Duodenum (tissue), 1 donor: ENCODE measurements around a stretch of chr3.

DNA sequence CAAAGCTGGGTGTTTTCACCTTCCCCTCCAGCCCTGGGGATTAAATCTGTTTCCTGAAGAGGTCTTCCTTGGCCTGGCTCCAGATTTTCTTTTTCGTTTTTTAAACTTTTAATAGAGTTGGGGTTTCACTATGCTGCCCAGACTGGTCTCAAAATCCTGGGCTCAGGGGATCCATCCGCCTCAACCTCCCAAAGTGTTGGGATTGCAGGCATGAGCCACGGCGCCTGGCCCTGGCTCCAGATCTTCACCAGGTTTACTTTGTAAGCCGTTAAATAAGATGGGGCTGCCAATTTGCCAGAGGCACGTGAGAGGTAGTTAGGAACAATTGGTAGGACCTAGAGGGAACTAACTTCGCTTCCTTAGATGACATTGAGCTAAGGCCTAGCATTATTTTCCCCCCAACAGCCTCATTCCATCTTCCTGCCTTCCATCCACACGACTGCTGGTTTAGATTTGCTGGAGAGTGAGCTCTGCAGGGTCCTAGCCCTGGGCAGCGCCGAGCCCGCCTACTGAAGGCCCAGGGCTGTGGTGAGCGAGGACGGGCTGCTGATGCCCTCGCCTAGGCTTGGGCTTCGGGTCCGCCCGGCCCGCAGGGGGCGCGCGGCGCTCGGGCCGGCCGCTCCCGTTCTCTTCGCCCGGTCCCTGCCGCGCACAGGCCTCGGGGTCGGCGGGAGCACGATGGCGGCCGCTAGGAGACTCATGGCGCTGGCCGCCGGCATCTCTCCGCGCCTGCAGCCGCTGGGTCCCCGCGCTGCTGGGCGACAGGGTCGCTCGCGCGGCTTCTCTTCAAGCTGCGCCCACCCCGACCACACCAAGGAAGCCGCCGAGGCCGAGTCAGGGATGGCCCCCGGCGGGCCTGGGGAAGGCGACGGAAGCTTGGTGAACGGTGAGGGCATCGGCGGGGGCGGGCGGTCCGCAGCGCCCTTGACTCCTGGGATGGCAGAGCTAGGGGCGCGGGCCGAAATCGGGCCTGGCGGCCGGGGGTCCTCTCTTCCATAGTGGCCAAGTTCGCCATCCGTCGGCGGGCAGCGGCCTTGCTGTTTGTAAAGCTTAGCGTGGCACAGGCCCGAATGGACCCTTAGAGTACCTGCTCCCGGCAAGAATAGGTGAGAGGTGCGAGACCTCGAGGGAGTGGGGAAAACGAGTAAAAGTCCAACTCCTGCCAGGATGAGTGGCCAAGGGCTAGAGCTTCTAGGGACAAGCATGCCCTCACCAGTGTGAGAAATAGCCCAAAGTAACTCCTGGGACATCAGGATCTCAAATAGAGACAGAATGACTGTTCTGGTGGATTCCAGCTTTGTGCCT lies 21.9 kb downstream of the DHX30 start:
- PRO-cap, result unidirectional peak, plus-strand start at position 654 of the sequence

- PRO-cap, result no peak
These were observed 105.6 kb downstream of the MAP4 start for GRCh38 chr3:47910524-47911122.

- PRO-cap, result no peak
These were observed 20.2 kb downstream of the MAP4 start for GRCh38 chr3:47996001-47996458.

- PRO-cap, result no peak
These were observed 17.8 kb upstream of the MAP4 start for GRCh38 chr3:48034065-48034461.

DNA sequence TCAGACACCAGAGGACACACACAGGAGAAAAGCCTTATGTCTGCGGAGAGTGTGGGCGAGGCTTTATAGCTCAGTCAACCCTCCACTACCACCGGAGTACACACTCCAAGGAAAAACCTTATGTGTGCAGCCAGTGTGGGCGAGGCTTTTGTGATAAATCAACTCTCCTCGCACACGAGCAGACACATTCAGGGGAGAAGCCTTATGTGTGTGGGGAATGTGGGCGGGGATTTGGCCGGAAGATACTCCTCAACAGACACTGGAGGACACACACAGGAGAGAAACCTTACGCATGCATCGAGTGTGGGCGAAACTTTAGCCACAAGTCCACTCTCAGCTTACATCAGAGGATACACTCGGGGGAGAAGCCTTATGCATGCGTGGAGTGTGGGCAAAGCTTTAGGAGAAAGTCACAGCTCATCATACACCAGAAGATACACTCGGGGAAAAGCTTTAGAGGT lies 28.4 kb downstream of the ZNF589 start:
- PRO-cap, result no peak

DNA sequence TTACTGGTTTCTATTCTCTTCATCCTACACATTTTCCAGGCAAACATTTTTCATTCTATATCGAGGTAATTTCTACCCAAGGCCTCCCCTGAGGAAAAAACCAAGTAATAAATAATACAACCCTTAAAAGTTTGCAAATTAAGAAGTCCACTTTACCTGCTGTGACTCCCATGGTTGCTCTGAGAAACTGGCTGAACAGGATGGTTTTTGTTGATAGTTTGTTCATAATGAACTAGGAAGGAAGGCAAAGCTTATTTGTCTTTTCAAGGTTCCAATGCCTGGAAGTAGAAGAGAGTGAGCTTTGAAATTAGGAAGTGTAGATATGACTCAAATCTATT lies 4.5 kb downstream of the SPINK8 start:
- PRO-cap, result no peak

DNA sequence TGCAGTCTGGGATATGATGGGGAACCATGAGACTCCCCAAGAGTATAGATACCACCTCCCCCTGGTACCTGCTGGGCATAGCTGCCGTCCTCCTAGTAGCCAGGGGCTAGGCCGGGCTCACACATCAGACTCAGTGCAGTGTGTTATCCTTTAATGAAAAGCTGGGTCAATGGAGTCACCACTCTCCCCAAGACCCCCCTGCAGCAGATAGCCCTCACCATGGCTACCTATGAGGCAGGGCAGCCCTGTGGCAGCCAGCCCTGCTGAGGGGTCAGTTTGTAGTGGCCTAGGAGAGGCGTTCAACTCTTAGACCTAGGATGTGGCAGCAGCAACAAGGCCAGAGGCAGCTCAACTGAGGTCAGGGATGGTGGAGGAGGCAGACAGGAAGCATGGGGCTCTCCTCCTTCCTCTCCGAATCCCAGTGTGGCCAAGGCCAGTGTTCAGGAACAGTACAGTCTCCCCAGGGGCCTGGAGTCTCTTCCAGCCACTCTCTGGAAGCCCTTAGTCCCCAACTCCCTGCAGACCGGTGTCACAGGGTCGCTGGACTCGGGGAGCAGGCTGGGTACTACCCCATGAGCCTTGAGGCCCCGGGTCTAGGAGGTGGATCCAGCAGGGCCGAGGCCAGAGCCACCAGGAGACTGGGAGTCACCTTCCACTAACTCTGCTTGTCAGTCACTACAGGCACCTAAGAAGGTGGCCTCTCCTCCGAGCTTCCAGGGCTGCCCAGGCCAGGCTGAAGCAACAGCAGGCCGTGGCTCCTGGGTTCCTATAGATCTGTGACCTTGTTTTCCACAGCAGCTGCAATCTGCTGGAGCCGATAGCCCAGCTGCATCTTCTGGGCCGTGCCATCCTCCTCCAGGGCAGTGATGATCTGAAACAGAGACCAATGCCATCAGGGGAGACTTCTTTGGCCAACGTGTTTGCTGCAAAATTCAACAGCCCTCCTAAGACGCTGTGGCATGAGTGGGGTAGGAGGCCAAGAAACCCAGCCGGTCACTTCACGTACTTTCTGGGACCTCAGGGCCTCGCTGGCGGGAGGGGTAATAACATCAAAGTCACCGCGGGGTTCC lies 25.8 kb downstream of the PLXNB1 start:
- PRO-cap, result no peak

- PRO-cap, result no peak
These were observed 4.6 kb upstream of the PLXNB1 start for GRCh38 chr3:48434375-48434994.

DNA sequence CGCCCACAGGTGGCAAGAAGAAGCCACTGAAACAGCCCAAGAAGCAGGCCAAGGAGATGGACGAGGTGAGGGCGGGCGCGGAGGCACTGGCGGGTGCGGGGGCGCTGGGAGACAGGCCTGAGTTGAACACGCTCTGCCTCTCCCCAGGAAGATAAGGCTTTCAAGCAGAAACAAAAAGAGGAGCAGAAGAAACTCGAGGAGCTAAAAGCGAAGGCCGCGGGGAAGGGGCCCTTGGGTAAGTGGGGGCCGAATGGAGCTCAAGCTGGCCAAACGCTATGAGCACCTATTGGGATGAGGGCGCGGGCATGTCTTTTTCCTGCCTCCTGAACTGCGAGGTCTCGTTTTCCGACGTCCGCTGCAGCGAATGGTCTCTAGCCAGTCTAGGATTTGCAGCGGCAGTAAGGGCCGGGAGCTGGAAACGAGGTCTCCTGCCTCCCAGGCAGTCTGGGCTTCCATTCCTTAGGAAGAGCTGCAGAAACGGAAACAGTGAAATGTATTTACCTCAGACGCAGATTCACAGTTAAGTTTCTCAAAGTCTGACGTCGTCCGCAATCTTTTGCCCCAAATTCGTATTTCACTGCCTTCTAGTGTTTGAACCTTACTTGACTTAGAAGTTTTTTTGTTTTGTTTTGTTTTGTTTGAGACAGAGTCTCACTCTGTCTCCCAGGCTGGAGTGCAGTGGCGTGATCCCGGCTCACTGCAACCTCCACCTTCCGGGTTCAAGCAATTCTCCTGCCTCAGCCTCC lies 510 bp downstream of the TMA7 start:
- PRO-cap, result no peak

- PRO-cap, result no peak
These were observed 973 bp downstream of the TREX1 start for GRCh38 chr3:48466716-48467690.

GRCh38 chr3:48468311-48468829 lies 2.3 kb downstream of the TREX1 start:
- PRO-cap, result no peak

DNA sequence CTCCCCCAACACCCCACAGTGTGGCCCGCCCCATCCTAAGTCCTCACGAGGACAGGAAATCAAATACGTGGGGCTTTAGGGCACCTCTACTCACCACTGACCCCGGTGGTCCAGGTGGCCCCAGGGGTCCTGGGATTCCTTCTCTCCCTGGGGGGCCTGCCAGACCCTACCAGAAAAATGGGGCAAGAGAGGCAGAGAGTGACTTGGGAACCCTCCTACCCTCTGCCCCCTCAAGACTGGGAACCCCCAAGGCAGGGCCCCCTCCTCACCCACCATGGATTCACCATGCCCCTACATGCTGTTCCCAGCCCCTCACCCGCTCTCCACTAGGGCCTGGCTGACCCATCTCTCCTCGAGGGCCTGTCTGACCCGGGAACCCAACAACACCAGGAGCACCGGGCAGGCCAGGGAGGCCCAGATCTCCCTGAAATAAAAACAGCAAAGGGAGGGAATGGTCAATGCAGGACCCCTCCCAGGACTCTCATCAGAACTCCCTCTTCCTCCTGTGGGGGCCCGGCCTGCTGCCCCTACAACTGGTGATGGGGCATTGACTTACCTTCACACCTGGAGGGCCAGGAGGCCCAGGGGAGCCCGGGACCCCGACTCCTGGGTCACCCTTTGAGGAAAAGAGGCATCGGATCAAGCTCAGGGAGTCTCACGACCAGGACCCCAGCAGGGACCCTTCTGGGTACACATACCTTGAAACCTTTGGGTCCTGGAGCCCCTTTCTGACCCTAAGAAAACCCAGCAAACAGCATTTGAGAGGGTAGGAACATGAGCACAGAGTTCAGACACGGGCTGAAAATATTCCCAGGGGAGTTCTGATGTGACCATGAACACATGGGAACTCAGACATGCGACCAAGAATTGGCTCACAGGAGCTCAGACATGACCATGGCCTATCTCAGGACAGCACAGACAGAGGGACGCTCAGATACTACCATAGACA lies 7.2 kb upstream of the UCN2 start:
- PRO-cap, result no peak

- PRO-cap, result no peak
These were observed 11.9 kb upstream of the UCN2 start for GRCh38 chr3:48575340-48576096.

DNA sequence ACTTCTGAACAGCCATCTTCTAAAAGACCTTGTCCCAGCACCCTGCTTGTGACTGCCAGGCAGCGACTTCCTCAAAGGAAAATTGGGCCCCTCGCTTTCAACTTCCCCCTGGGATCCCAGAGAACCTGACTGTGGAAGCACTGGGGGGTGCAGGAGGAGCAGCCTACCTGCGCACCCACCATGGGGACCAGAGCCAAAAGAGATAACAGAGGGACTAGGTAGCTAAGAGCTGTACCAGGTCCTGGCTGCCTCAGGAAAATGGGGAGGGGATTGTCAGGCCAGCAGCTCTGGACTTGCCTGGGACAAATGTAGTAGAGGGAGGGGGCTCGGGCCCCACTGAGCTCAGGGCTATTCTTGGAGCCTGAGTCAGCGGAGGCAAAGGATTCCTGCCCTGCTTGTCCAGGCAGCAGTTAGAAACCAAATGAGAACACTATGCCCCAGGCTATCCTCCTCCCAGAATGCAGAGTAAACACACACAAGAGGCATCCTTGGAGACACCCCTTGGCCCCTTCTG lies 3.0 kb upstream of the COL7A1 start:
- PRO-cap, result no peak

DNA sequence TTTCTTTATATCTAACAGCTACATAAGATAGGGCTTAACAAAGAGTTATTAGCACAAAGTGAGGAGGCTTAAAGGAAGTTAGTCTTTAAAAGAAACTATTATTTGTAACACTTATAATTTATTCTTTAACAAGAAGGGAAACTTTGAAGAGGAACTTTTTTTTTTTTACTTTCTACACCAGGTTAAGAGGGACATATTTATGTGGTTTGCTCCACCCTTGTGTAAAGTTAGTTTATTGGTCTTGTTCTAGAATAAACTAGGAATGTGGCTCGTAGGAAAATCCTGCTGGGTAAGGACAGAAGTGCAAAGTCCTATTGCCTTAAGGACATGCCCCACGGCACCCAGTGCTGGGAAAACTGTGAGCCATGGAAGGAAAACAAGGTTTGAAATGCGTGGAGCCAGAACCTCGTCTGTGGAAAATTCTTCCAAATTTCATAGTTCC lies 3.1 kb downstream of the TMEM89 start:
- PRO-cap, result no peak

DNA sequence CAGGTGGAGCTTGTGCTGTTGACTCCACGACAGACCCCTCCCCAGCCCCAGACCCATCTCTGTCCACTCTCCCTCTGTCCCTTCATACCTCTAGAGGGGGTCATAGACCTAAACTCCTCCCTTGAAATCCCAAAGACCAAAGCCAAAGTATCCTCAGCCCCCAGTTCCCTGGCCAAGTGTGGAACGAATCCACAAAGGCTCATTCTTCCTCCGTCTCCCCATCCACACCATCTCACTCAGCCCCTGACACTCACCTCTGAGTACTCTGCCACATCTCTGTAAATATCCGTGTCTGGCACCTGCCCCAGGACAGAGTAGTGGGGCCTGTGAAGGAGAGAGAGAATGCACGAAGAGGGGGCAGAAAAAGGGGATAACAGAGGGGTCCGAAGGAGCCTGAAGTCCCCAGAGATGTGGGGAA lies 5.9 kb downstream of the SLC26A6 start:
- PRO-cap, result no peak

GRCh38 chr3:48651867-48652169 lies 10.9 kb downstream of the CELSR3 start:
- PRO-cap, result unidirectional peak, plus-strand start at chr3:48652027

DNA sequence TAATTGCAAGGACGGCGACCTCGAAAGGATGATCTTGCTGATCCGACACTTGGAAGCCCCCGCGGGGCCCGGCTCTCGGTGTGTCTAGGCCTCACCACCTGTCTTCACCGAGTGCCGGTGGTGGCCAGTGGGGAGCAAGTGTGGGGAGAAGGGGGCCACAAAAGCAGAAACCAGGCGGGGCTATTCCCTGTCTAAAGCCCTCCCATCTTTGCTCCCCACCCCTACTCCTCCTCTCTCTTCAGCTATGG lies 456 bp upstream of the NCKIPSD start:
- PRO-cap, result no peak

DNA sequence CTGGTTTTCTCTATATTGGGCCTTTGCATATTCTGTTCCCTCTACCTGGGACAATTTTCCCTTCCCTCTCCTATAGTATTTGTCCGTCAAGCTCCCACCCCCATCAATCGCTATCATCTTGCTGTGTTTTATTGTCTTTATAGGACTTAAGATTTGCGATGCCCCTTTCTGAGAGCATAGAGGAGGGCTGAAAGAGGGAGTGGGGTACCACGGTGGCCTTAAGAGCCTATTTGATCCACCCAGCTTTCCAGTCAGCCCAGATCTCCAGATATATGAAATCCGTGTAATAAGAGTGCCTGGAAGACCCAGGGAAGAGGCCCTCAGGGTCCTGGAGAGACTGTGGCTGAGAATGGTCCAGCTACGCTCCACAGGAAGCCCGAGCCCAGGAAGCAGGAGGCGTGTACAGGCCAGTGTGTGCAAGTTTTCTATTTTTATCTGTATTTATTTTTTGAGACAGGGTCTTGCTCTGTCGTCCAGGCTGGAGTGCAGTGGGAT lies 827 bp upstream of the NCKIPSD start:
- PRO-cap, result no peak

DNA sequence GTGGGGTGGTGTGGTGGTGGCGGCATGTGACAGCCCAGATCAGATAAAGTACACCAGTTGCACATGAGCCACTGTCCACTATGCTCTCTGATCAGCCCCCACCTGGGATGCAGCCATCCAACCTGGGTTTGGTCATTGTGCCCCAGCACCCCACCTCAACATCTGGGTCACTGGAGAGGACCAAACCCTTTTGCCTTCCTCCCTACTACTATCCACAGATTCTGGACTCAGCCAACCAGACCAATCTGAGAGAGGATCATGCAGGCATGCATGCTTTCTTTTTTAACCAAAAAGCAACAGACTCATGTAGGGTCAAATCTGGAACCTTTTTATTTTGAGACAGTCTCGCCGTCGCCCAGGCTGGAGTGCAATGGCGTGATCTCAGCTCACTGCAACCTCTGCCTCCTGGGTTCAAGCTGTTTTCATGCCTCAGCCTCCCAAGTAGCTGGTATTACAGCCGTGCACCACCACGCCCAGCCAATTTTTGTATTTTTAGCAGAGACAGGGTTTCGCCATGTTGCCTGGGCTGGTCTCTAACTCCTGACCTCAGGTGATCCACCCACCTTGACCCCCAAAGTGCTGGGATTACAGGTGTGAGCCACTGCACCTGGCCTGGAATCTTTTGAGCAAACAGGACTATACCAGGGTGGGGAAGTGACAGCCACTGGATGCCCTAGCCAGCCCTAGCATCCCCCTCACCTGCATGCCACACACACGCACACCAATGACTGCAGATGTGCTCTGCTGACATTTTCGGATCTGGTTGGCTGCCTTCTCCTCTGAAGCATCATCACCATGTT lies 3.3 kb upstream of the NCKIPSD start:
- PRO-cap, result no peak